Pulmonary lymph node (tissue), 1 donor: ENCODE results near the gene ZNF732.

DNA sequence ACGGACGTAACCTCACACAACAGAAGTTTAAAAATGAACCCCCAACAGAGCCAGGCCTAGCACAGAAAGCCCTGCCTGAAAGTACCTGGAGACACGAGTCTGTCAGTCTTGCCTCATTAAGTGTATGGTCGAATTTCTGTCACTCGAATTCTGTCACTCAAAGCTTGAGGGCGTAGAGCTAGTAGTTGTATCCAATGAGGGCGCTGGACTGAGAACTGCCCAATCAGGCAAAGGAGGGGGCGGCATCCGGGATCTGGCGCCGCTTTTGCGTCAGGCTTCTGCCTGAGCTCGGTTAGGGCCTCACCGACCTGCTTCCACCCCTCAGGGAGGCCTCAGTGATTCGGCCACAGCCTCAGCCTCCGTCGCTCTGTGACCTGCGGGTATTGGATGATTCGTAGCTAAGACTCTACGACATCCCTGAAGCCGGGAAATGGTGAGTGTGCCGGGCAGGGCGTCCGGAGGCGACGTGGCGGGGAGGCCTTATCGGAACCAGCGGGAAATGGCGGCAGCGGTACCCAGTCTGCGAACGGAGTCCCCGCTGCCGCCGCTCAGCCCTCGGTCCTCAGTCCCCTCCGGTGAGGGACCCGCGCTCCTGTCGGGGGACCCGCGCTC is 88.2 kb downstream of the ZNF718 start:
- PRO-cap = no peak

GRCh38 chr4:304893-305799 is at the start of gene ZNF732:
ZNF732 (minus strand) TSS chr4:305474.
- PRO-cap = no peak

DNA sequence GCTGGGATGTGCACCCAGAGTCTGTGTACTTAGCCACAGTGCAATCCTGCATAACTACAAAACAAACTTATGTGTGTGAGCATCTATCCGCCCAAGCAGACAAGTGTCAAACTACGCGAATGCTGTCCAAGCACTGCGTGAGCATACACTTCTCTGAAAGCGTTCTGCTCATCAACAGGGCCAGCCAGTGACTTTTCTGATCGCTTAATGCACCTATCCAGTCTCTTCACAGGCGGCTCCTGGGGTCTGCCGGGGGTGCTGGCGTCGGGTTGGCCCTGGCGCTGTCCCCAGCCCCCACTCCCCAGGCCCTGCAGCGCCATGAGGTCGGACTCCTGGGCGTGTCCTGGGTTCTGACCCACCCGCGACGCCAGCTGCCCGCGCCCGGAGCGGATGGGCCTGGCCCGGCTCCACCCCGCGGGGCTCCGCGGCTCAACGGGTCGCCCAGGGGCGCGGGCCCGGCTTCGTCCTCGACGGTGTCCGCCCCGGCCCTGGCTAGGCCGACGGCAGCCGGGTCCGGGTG is 1.4 kb upstream of the ZNF141 start:
- PRO-cap = no peak

- PRO-cap = bidirectional peak, plus-strand start at chr4:474346, minus-strand start at chr4:474169
Measured at GRCh38 chr4:473224-474212, 25.4 kb downstream of the ZNF721 start.

- PRO-cap = bidirectional peak, plus-strand start at chr4:681198, minus-strand start at chr4:681130
Measured at GRCh38 chr4:680672-681470, 6.5 kb downstream of the MYL5 start.

DNA sequence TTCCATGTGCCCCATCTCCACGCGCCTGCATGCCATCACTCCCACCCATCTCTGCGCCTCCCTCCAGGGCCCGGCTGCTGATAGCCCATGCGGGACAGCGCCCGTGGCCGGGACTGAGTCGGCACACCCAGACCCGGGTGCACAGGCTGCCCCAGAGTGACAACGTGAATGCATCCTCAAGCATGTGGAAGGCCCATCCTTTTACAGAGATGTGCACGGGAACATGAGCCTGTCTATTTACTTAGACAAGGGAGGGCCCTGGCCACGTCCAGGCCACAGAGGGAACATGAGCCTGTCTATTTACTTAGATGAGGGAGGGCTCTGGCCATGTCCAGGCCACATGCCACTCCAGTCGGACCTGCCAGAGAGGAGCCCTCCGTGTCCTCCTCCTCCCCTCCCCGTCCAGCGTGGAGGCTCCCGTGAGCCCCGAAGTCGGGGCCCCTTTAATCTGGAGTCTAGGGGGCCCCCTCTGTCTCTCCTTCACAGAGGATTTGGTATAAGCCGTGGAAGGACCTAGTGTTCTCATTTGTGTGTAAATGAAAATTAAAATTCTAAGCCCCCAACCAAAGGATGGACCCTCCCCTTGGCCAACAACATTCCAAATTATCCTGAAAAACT is 4.3 kb upstream of the SLC49A3 start:
- PRO-cap = no peak

DNA sequence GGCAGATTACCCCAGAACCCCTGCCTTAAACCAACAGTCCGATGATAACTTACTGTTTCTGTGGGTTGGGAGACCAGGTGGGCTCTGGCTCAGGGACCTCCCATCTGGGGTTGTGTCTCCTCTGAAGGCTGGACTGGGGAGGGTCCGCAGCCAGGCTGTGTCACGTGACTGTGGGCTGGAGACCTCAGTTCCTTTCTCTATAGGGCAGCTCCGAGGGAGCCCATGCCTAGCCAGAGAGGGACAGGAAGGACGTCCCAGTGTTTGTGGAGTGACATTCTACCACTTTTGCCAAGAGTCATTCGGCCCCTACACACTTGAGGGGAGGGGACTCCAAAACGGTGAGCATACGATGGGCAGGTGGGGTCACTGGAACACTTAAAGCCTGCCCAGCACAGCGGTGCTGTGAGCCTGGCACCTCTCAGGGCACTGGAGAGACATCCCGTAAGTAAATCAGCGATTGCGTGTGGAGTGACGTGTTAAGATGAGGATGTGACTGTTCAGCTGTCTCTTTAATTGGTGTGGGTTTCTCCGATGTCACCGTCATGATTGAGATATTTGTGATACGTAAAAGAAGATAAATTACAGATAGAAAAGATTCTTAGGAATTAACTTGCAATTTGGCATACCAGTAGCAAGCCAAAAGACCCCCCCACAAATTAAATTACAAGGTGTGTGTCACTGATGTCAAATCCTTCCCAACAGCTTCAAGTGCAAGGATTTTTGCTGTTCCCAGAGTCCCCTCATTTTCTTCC is 4.6 kb downstream of the PCGF3 start:
- PRO-cap = no peak

GRCh38 chr4:721023-722220 is 15.8 kb downstream of the PCGF3 start:
- PRO-cap = no peak

- PRO-cap = no peak
Measured at GRCh38 chr4:723283-723562, 17.6 kb downstream of the PCGF3 start.

DNA sequence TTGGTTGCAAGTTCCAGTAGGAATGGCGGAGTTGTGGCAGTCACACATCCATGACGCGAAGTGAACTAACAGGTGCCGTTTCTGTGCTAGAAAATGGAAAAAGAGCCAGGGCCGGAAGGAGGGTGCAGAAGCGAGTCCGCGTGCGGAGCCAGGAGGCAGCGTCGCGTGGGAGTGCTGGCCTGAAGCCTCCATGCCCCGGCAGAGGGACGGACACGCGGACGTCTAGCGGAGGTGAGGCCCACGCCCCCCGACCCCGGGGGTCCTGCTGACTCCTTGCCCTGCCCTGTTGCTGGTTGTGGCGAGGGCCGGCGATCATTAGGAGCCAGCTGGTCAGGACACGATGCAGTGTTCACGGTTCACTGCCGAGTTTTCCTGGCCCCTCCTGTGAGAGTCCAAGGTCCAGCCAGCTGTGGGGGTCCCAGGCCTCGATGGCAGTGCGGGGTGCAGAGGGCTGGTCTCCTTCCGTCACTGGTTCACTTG is 25.3 kb downstream of the PCGF3 start:
- PRO-cap = no peak

GRCh38 chr4:763358-764310 is 58.0 kb downstream of the PCGF3 start:
- PRO-cap = no peak

DNA sequence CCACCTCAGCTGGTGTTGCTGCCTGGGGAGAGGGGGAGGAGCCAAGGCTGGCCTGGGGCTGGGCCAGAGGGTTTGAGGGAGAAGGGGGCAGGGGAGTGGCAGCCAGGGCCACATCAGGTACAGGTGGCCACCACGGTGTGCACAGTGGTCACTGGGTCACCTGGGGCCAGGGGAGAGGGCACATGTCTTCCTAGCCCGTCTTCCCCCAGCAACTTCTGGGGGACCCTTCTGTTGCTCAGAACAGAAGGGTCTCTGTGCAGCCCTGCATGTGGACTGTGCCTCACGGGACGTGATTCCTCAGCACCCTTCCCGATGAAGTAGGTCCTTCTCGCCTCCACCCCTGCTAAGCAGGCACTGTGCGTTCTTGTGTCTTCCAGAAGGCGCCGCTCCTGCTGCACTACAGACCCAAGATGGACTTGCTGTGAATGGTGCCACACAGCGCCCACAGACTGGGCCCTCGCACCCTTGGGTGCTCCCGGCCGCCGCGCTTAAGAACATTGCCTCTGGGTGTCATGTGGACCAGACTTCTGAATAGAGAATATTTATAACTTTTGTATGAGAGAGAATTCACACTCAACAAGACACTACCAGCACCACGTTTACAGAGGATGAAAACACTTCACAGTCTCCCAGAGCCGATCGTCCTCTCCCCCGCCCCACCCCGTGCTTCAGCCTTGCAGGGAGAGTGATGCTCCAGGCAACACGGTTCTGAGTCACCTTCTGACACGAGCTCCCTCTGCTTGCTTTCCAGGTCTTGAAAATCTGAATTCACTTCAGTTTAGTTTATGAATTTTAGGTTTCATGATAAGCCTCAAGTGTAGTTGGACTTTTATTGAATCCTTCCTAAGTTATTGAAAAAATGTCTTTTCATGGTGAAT is 60.0 kb downstream of the CPLX1 start:
- PRO-cap = no peak

DNA sequence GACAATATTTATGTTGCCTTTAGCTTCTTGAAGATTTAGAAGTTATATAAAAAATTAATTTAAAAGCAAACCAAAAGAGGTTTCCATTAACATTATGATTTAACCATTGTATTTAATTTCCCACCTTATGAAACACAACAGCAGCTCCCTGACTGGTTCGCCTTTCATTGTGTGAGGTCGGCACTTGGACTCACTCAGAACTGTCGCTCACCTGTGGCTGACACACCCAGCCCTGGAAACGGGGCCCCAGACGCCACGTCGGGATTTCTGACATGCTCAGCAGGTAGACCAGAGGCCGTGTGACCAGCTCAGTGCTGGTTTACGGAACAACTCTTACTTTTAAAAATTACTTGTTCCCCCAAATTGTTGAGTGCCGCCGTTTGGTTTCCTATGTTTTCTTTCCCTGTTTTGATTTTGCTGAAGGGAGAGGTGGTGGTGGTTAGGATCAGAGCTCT is 59.4 kb downstream of the CPLX1 start:
- PRO-cap = no peak

- PRO-cap = unidirectional peak, minus-strand start at chr4:792480
Measured at GRCh38 chr4:792282-793165, 33.4 kb downstream of the CPLX1 start.

DNA sequence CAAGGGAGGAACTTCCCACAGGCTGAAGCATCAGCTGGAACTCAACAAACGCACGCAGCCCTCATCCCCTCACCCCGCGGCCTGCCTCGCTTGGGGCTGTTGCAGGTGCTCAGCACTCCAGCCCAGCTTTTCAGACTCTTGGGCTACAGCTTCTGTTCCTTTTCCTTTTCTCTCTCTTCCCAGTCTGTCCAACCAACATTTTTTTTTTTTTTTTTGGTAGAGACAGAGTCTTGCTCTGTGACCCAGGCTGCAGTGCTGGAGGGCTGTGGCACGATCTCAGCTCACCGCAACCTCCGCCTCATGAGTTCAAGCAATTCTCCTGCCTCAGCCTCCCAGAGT is 41.4 kb downstream of the GAK start:
- PRO-cap = no peak

DNA sequence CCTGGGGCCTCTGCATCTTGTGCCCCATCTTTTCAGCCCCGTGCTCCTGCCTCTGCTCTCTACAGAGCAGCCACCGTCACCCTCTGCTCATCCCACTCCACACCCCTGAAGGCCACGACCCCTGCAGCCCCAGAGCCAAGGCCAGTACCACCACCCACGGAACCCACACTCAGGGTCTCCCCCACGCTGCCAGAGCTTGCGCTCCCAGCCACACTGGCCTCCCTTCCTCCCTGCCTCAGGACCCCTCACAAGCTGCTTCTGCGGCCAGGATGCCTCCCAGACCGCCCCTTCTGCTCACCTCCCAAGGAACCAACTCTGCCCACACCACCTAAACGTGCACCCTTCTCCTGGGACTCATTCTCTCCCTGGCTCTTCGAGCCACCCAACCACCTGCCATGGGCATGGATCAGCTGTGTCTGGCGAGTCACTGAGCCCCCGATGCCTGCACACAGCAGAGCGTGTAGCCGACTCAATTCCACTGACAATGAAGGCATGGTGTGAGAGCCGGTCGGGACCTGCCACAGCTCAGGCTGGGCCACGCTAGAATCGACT is 25.4 kb downstream of the GAK start:
- PRO-cap = no peak

GRCh38 chr4:925988-926237 is 6.2 kb downstream of the GAK start:
- PRO-cap = no peak

DNA sequence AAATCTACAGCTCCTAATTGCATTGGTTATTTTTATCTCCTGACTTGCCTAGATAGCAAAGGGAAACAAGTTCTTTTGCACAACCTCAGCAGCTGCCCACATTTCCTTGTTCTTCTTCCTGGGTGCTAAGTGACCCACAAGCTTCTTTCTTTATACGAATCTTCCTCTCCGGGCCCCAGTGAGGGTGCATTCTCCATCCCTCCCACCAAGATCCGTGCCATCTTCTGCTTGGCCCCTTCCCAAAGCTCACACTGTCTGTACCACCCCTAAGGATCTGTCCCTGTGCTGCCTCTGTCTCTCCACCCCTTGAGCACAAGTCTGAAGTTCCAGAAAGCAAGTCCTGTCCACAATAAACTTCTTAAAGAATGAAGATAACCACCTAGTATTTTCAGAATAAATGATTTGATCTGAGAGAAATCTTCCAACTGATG is 1.8 kb downstream of the GAK start:
- PRO-cap = no peak

DNA sequence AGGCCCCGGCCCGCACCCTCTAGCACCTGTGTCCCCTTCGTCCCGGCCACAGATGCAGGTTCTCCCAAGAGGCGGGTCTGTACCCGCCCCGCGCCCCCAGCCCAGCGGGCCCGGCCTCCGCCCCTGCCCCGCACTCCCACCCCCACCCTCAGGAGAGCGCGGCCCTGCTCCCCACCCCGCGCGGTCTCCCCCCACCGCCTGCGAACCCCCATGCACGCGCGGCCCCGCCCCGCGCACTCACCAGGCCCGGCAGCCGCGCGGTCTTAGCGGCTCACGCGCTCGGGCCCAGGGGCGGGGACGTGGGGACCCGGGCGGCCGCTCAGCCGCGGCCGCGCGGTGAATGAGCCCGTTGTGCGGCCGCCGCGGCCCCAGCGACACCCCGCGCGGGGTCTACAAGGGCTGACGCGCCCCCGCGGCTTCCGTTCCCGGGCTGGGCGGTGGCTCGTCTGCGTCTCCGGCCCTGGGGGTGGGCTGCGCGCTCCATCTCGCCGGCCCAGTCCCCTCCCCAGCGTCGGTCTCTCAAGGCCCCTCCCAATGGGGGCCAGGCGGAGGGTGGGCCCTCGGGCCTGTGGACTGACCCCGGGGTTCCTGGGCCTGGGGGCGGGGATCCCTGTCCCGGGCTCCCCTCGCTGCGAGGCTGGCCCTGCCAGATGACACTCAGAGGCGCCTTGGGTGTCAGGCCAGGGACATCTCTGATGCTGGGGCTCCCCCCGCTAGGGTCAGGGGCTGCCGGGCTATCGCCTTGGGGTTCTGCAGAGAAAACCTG is 4.2 kb upstream of the SLC26A1 start:
- PRO-cap = no peak

- PRO-cap = no peak
Measured at GRCh38 chr4:1009363-1009815, 2.0 kb upstream of the FGFRL1 start.